ENCODE measurements around a stretch of chr17.

DNA sequence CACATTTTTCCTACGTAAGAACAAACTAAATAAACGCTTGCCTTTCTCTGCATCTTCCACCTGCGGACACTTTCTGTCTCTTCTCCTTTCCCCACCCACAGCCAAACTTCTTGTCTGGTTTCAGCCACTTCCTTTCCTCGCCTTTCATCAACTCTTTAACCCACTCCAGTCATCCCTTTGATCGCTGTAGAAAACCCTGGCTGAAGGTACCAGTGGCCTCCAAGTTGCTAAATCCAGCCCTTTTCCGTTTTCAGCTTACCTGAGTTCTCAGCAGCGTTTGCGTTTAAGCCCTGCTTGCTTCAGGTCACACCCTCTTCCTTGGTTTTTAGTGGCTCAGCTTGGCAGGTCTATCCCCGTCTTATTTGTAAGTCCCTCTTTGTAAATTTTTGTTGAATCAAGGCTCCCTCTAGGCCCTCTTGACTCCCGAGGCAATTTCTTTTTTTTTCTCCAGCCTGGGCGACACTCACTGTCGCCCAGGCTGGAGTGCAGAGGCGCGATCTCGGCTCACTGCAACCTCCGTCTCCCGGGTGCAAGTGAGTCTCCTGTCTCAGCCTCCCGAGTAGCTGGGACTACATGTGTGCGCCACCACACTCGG lies 626 bp downstream of the RPA1 start:
- PRO-cap = unidirectional peak, minus-strand start at position 235 of the sequence

DNA sequence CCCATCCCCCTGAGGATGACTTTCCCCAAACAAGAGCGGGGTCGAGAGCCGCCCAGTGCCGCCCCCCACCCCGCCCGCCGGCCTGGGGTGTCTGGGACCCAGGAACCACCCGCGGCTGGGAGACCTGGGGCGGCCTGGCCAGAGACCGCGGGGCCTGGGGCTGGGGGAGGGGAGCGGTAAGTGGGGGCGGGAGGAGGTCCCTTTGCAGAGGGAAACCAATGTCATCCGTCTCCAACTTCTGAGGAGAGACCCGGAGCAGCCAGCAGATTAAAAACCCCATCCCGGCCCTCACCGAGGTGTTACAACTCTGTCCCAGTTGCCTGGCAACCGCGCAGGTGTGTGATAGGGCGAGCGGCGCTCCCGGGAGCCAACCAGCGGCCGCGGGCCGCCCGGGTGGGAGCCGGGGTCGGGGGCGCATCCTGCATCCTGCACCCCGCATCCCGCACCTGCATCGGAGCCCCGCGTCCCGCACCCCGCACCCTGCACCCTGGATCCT lies 47.6 kb downstream of the RTN4RL1 start:
- PRO-cap = no peak

DNA sequence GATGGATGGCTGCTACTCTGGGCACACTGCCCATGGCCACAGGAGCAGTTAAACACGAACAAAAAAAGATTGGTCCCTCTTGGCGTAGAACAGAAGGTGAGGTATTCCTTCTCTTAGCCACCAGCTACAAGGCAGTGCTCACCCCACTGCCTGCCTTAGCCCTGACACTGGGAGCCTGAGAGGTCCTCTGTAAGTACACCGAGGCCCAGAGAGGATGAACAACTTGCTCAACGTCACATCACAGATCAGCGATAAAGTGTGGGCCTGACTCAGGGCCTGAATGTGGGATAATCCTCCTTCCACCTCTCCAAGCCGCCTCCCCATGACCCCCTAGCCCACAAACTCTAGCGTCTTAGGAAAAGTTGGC lies 2.3 kb upstream of the DPH1 start:
- PRO-cap = no peak

DNA sequence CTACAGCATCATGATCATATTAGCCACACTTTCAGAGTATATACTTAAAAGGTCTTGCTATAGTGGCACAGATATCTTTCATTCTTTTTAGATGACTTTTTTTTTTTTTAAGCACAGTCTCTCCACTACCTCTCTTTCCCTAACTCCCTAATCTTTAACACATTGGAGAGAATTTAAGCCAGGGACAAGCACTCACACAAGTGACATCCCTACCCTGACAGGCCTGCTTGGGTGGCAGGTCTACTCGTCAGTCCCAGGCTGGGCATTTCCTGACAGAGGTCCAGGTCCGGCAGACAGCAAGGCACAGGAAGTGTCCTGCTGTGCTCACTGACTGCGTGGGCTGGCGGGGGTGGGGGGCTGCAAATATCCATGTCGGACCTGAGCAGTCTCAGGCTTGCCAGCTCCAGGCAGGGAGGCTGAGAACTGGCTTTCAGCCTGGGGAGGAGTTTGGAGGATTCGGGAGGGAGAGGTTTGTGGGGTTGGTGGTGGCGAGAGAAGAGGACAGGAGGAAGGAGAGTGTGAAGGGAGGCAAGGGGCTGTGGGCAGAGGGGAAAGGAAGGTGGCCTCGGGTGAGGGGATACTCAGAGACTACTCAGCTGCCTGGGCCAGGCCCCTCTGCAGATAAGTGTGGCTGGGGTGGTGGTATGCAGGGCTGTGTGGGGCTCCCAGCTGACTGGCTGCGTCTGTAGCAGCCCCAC lies 7.7 kb downstream of the HIC1 start:
- PRO-cap = no peak

DNA sequence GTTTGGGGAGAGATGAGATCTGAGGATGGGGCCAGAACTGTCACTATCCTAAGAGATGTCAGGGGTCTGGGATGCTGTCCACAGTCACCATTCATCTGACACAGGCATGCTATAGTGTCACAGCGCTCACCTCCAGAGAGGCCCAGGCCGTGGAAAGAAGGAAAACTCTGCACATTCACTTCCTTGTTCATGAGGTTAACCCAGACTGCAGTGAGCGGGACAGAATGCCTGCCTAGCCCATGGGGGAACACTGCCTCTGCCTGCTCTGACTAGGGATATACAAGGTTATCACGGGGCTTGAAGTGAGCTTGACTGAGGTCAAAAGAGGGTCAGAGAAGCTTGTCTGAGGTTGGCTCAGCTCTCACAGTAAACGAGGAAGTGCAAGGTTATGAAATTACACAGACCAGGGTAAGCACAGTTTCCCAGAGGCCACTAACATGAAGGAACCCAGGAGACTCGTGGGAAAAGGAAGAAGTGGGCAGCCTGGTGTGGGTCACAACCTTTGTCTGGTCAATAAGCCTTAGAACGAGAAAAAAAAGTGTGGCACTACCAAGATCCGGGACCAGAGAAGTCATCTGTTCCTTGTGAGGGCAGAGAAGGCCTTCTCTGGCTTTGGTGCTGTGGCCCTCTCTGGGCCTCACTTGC lies 28.7 kb downstream of the HIC1 start:
- PRO-cap = no peak

- PRO-cap = no peak
Measured at GRCh38 chr17:2190989-2191750, 112.4 kb downstream of the SMG6 start.

DNA sequence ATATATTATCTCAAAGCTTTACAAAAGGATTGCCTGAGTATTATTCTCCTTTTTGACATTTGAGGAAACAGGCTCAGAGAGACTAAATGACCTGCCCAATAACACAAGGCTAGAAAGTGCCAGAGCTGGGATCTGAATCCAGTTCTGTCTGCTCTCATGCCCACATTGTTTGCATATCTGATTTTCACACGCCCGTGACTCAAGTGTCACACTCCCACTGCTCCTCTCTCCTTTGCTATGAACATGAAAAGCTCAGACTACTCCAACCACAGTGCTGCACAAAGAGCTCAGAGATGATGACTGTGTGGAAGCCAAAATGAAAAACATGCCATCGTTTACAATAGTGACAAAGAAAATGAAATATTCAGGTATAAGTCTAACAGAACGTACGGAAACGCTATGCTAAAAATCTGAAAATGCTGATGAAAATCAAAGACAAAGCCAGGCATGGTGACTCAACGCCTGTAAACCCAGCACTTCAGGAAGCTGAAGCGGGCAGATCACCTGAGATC lies 107.8 kb downstream of the SMG6 start:
- PRO-cap = no peak

GRCh38 chr17:2208394-2208664 lies 95.3 kb downstream of the SMG6 start:
- PRO-cap = no peak

DNA sequence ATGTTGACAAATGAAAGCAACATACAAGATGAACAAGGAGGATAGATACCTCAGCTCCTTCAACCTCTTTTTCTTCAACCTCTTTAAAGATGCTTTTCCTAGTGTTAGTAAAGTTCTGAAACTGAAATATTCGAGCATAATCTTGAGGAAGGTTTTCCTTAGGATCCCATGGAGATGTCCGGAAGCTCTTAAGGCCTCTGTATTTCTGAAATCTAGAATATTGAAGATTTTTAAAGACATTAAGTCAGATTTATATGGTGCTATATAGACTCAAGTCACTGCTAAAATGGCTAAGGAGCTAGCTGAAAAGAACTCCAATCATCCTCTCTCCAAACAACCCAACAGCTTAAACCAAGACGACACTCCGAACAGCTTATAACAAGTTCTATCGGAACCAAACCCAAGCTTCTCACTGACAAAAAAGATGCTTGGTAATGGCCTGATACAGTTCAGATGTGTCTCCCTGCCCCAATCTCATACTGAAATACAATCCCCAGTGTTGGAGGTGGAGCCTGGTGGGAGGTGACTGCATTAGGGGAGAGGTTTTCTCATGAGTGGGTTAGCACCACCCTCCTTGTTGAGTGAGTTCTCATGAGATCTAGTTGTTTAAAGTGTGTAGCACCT lies 5.2 kb downstream of the TSR1 start:
- PRO-cap = no peak

DNA sequence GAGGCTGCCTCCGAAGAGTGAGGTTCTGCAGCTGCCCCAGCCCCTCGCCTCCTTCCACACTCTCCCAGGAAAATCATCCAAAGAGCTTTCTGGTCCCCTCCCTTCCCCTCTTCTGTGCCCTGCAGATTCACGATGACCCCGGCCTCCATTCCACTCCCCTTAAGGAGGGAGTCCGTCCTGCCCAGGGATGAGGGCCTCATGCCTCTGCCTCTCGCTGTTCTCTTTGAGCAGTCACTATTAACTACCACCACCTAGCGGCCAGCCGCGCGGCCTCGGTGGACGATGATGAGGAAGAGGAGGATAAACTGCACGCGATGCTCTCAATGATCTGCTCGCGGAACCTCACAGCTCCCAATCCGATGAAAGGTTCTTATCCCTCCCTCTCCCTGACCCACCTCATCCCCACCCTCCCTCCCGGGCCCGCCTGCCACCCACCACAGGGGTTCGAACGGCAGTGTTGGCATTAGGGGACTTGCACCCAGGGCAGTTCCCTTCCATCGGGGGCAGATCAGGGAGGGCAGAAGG lies 29.8 kb downstream of the SGSM2 start:
- PRO-cap = no peak

GRCh38 chr17:2399155-2399846 lies 1.6 kb downstream of the MNT start:
- PRO-cap = bidirectional peak, plus-strand start at chr17:2399802, minus-strand start at chr17:2399568

DNA sequence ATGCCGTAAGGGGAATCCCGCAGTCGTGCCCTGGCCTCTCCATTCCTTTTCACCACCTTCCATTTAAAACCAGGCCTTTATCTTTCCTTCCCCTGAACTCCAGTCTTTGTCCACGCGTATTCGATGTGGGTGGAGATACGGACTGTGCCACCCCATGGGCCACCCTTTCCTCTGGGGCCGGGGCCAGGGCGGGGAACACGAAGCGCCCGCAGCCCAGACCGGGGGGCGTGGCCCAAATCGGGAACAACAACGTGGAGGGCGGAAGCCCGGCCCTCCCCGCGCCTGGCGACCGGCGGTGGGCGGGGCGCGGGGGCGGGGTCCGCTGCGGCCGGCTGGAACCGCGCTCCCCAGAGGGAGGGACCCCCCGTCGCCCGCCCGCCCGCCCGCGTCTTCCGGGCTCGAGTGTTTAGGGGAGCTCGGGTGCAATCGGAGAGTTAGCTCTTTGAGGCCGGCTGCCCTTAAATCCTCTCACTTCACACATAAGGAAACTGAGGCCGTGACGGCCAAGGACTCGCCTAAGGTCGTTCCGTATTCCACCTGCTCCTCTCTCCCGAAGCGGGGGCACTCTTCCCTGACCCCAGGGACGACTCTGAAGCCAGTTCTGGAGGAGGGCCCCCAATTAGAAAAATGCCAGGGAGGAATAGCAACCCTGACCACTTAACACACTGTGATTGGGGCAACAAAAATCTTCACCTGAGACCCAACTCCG lies 1.1 kb upstream of the MNT start:
- PRO-cap = bidirectional peak, plus-strand start at position 325 of the sequence, minus-strand start at position 173 of the sequence

DNA sequence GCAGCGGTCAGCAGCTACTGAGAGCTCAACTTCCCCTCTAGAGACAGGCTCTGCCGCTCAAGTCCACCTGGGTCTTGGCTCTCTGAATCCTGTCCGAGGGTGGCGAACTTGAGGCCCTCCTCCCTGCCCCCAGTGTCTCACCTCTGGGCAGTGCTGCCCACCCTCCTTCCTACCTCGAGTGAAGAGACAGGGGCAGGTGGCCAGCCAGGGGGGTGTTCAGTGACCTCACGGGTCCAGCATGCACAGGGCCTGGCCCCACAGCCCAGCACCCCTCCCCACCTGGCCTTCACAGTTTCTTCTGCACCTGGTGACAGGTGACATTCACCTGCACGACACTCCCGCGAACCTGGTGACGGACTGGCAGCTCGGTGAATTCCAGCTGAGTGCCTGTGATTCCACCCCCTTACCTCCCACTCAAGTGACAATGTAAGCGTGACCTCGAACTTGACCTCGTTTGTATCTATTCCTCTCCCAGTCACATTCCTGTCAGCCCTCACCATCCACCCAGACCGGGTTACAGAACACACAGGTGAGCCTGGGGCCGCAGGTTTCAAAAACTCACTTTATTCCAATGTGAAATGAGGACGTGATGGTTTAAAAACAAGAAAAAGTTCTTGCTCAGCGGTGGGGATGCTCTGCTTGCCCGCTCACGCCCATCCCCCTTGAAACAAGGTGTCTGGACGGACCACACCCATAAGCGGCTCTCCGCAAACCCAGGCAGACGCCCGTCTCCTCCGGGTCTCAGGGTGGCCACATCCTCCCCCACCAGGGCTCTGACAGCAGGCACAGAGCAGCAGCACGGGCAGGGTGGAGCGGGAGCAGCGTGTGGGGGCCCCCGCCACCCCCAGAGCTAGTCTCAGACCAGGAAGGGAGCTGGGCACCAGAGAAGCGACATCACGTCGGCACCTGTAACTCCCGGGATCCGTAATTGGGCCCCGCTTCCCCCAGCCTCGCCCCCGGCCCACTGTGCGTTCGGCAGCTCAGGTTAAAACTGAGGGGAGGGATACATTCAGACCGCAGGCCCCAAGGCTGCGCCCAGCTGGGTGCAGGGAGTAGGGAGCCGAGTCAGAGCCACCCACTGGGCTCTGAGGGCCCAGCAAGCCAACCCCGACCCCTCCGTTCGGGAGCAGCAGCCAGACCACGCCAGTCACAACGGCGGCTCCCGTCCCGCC lies 22.3 kb downstream of the CLUH start:
- PRO-cap = no peak

- PRO-cap = no peak
Measured at GRCh38 chr17:2712090-2712736, 649 bp upstream of the CLUH start.

GRCh38 chr17:2798312-2798614 lies 2.0 kb downstream of the RAP1GAP2 start:
- PRO-cap = no peak

GRCh38 chr17:2893383-2894050 lies 97.3 kb downstream of the RAP1GAP2 start:
- PRO-cap = no peak

GRCh38 chr17:2965457-2966534 lies 97.6 kb downstream of the OR1D5 start:
- PRO-cap = no peak

GRCh38 chr17:3030136-3030654 lies 33.2 kb downstream of the OR1D5 start:
- PRO-cap = no peak

GRCh38 chr17:3386106-3386867 lies 557 bp downstream of the OR1R1P start:
- PRO-cap = no peak

- PRO-cap = no peak
Measured at GRCh38 chr17:3472149-3472626, 569 bp upstream of the SPATA22 start.

All from bronchial lymph node (tissue), 1 donor.